Tibial nerve (tissue), 3 donors: ENCODE data around the genes ROR2, IARS1 and FGD3.

DNA sequence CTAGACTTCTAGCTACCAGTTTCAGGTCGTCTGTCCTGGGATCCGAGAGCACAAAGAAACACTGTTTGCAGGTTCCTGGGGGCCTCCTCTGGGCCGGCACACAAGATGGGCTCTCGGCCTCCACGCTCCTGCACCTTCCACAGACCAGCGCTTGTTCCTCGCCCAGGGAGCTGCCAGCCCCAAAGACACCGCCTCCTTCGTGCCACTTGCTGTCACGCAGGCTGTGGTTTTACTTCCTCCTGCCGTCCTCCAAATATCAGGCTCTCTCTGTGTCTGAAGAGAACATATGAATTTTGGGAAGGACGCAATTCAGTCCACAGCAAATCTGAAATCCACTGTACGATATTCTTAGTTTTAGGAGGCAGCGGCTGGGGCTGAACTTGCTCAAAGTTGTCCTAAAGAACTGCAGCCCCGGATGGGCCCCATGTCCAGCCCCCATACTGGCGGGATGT lies 105.8 kb downstream of the ROR2 start:
- PRO-cap, result no peak
- RAMPAGE, long total RNA, 3 experiments, result no peak in any of the 3 experiments

DNA sequence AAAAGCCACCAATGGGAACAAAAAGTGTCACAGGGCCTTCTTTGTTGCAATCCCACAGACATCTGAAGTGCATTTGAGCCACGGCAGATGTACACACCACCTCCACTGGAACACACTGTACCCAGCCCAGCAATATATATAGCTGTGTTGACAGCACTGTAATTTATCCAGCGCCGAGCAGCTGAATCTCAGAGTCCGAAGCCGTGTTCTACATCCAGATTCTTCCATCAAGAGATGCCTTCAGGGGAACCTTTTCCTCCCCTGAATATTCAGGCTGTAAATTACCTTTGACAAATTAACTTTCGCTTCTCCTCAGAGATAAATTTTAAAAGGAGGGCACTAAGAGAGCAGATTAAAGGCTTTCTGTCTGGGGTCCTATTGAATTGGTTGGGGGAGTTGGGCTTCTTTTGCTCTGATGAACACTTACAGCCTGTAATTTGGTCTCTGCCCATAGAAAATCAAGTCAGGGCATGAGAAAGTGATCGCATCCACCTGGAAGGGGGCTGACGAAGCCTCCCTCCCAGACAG lies 76.4 kb downstream of the ROR2 start:
- PRO-cap, result no peak
- RAMPAGE, long total RNA, 3 experiments, result no peak in any of the 3 experiments

DNA sequence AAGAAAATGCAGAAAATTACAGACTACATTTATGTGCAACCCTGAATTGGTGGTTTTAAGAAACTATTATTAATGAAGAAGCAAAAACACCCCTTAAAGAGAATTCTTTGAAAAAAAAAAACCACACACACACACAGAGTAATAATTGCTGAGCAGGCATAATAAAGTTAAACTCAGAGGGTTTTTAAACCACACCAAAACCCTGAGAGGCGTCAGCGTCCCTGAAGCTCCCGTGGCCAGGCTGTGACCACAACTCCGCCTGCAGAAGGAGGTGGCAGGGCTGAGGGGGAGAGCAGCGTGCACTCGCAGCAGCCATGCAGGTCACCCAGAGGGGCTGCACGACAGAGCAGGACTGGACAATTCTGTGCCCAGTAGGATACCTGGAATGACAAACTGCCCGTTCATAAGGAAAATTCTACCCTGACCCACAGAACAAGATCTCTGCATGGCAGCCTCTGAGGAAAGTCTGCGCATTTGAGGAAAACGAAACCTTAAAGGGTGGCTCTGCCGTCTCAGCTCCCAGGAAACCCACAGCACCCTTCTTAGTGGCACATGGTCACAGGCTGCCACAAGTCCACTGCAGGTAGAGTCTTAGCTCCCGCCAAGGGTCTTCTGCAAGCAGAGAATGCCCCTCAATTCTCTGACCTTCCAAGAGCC lies 44.0 kb downstream of the ROR2 start:
- PRO-cap, result no peak
- RAMPAGE, long total RNA, 3 experiments, result no peak in any of the 3 experiments

DNA sequence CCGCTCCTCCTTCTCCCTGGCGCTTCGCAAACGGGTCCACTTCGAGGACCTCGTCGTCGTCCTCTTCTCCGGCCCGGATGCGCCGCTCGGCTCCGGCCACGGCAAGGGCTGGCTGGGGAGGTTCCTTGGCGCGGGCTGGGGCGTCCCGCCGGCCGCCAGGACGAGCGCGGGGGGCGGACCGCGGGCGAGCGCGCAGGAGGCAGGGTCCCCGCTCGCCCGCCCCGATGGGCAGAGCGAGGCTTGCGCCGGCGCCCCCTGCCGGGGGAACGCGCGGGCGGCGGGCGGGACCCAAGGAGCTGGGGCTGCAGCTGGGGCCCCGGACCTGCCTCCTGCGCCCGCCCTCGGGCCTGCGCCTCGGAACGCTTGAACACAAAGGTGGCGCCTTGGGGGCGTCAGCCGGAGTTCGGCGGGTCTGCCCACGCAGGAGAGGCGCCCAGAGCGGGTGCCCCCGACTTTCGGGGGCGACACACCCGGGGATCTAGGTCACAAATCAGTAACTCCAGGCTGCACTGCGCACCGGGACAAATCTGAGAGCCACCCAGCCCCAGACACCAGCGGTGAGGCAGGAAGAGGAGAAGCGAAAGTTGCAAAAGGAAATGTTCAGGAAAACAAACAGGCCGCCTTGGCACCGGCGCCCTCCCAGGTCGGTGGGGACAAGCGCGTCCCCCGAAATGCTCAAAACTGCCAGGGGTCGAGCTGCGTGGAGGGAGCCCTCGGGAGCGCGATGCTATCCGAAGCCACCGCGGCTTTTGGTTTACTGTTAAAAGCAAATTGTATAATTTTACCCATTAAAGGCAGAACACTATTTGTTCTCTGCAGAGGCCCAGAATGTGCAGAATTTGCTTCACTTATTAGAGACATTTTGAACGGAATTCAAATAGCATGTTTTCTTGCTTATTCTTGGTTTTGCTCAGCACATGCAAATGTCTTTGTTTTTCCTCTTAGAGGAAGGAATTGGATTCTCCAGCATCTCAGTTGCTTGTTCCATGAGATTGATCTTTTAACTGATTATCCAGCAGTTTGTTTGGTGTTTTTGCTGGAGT lies at the start of gene ROR2:
Gene ROR2 (minus strand): TSS at position 180 of the 1,043 bp plus-strand sequence.
- PRO-cap, result bidirectional peak, plus-strand start at position 269 of the sequence, minus-strand start at position 110 of the sequence
- RAMPAGE, long total RNA, 3 experiments, result start-site peak on the minus strand in 1 of 3 experiments, centred at position 127 of the sequence, 15 reads per replicate

DNA sequence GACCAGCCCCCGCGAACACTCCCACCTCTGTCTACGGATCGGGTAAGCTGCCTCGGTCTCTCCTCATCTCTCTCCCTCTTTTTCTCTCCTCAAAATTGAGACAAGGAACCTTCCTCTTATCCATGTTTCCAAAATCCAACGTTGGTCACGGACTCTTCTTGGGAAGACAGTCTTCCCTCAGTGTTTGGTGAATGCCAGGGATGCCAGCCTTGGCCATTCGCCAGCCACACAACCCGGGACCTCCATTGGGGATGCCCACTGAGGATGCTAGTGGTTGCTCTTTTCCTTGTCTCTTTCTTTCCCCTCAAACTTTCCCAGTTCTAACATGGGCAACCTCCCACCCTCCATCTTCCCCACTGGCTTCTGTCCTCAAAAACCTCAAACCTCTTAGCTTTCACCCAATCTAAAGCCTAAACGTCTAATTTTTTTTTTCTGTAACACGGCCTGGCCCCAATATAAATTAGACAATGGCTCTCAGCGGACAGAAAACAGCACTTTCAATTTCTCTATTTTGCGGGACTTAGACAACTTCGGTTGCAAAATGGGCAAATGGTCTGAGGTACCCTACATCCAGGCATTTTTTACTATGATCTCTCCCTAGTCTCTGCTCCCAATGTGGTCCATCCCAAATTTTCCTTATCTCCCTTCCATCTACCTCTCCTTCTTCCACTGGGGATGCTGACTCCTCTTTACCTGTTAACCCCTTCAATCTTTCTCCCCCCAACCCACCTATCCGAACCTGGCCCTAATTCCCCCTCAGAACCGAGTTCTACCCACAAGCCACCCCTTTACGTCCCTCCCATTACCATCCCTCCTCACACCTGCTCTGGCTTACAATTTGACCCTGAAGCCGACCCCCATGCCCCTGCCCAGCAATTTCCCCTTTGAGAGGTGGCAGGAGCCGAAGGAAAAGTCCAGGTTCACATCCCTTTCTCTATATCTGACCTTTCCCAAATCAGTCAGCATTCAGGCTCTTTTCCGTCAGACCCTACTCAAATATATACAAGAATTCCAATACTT lies 42.7 kb downstream of the SPTLC1 start:
- PRO-cap, result no peak
- RAMPAGE, long total RNA, 3 experiments, result no peak in any of the 3 experiments

GRCh38 chr9:92074436-92075786 lies 40.3 kb downstream of the SPTLC1 start:
- PRO-cap, result no peak
- RAMPAGE, long total RNA, 3 experiments, result start-site peak on the minus strand in 1 of 3 experiments, at chr9:92075045-92075137 at its widest, 5 reads per replicate

GRCh38 chr9:92075959-92076362 lies 39.3 kb downstream of the SPTLC1 start:
- PRO-cap, result no peak
- RAMPAGE, long total RNA, 3 experiments, result no peak in any of the 3 experiments

- PRO-cap, result bidirectional peak, plus-strand start at chr9:92293885, minus-strand start at chr9:92293689
- RAMPAGE, long total RNA, 3 experiments, result start-site peak on the minus strand in 3 of 3 experiments, at chr9:92293650-92293704 at its widest, 41 to 268 reads per replicate
Observed at GRCh38 chr9:92293347-92294247, at the start of gene IARS1. IARS1 (minus strand) TSS chr9:92293697.

DNA sequence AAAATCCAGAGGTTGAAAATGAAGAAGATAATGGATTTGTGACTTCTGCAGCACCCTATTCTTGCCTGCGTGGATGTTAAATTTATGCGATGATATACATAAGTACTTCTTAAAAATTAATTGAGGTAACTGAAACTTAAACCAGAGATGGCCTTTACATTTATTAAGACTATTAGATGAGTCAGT lies 224 bp downstream of the OGN start:
- PRO-cap, result no peak
- RAMPAGE, long total RNA, 3 experiments, result no peak in any of the 3 experiments

DNA sequence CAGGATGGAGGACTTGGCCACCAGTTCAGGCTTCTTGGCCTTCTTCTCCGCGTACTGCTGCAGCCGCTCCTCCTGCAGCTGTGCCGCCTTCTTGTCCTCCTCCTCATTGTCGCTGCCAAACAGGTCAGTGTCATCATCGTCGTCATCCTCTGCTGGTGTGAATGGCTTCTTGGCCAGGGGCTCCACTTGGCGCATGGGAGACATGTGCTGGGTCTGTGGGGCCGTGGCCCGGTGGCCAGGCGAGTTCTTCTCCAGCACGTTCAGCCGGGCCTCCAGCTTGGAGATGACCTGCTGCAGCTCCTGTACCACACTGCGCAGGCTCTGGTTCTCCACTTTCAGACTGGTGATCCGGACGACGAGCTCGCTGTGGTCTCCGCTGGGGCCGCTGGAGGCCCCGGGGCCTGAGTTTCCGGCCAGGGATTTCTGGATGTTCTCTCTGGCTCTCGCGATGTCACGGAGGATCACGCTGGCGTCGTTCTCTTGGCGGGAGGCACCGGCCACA lies 40.7 kb downstream of the ZNF484 start:
- PRO-cap, result no peak
- RAMPAGE, long total RNA, 3 experiments, result no peak in any of the 3 experiments

DNA sequence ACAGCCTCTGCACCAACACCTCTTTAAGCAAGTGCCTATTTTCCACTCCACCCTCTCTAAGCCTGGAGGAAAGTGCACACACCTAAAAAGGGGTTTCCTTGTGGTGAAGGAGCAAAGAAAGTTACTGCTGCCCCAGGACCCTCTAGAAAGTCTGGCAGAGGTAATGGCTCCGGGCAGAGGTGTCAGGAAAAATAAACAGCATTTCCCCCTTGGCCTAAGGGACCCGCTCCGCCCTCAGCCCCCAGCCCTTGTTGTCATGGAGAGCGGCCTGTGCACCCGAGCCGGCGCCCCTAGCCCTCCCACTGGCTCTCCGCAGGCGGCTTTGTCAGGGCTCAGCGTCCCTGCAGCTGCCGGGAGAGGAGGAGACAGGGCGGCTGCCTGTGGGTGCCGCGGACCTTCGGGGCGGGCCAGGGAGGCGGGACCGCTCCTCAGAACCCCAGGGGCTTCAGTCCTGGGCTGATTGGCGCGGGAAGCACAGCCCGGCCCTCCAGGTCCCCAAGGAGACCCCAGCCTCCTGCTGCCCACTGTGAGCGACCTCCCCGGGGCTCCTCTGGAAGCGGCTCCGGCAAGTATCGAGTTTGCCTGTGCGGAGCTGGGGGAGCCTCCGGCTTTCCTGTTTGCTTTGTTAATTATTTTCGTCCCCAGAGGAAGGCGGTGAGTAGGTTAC lies at the start of gene FGD3:
Gene FGD3 (plus strand): TSS at position 448 of the 667 bp plus-strand sequence.
- PRO-cap, result no peak
- RAMPAGE, long total RNA, 3 experiments, result no peak in any of the 3 experiments

GRCh38 chr9:92953780-92954652 lies 6.7 kb downstream of the FGD3 start:
- PRO-cap, result no peak
- RAMPAGE, long total RNA, 3 experiments, result no peak in any of the 3 experiments

DNA sequence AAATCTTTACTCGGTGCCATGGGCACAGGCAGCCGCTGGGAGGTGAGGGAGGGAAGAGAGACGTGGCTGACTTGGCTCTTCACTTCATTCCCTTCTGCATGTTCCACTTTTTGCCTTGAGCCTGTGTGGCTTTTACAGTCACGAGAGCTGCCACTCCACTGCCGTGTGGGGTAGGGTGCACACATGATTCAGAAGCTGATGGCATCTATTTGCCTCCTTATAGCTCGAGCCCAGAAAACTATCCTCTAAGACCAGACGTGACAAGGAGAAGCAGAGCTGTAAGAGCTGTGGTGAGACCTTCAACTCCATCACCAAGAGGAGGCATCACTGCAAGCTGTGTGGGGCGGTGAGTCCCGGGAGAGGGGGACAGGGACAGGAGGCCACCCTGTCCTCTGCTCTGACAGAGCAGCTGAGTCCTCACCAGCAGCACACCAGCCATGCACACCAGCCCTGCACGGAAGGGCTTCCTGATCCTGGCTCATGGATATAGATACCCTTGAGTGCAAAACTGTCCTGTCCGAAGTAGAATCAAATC lies 28.8 kb upstream of the SUSD3 start:
- PRO-cap, result no peak
- RAMPAGE, long total RNA, 3 experiments, result no peak in any of the 3 experiments

DNA sequence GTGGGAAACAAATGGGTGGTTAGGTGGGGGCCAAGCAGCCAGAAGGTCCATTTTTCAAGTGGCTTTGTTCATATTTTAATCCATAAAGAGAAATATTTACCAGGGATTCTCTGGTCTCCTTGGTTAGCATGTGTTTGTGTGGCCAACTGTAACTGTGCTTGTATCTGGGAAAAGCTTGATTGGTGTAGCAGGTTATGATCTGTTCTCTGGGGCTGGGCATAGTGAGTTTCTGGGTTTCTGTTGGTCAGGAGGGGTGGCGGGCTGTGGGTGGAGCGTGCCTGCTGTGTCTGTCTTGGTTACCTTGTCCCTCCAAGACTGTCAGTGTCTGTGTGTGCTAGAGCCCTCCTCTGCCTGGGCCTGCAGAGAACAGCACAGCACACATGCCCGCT lies 12.6 kb downstream of the WNK2 start:
- PRO-cap, result no peak
- RAMPAGE, long total RNA, 3 experiments, result no peak in any of the 3 experiments

- PRO-cap, result bidirectional peak, plus-strand start at chr9:93301065, minus-strand start at chr9:93300944
- RAMPAGE, long total RNA, 3 experiments, result no peak in any of the 3 experiments
Observed at GRCh38 chr9:93300358-93301336, 116.7 kb downstream of the WNK2 start.

- PRO-cap, result no peak
- RAMPAGE, long total RNA, 3 experiments, result no peak in any of the 3 experiments
Observed at GRCh38 chr9:93468621-93468984, 15.2 kb upstream of the FAM120AOS start.

GRCh38 chr9:93470965-93471456 lies 17.6 kb upstream of the FAM120AOS start:
- PRO-cap, result no peak
- RAMPAGE, long total RNA, 3 experiments, result no peak in any of the 3 experiments

DNA sequence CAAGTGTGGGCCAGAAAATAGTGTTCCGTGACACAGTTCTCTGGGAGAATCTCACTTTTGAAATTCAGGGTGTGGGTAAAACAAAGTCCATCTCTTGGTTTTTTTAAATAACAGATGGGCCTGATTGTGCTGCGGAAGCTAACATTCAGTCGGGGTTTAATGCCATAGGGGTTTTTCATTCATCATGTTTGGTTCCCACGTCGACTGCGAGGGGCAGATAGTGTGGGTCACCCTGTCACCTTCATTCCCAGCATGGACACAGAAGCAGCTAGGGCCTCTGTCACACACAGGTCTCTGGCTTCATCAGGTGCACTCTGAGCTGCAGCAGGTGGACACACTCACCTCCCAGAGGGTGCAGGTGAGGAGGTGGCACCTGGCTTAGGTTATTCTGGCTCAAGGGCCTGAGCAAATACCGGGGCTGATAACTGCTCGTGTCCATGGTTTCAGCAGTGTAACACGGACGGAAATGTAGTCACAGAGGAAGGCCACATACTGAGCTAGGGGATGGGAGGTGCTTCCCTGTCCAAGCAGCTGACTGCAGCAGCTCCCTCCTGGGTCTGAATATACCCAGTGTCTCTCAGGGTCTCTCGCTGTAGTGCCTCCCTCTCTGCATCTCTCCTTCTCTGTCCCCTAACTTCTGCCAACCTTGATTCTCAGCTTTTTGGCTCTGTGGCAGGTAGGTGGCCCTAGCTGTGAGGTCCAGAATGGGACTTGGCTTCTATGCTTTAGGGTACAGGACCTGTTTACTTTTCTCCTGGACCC lies 5.7 kb downstream of the PHF2 start:
- PRO-cap, result no peak
- RAMPAGE, long total RNA, 3 experiments, result no peak in any of the 3 experiments

- PRO-cap, result no peak
- RAMPAGE, long total RNA, 3 experiments, result no peak in any of the 3 experiments
Observed at GRCh38 chr9:93677664-93678418, 101.5 kb downstream of the PHF2 start.

GRCh38 chr9:94094332-94094851 lies 10.1 kb downstream of the PTPDC1 start:
- PRO-cap, result no peak
- RAMPAGE, long total RNA, 3 experiments, result no peak in any of the 3 experiments